ENCODE data around the genes CD4 and FOXJ2.

GRCh38 chr12:6779523-6780205, 7.3 kb downstream of the LAG3 start:
- PRO-cap: no peak

DNA sequence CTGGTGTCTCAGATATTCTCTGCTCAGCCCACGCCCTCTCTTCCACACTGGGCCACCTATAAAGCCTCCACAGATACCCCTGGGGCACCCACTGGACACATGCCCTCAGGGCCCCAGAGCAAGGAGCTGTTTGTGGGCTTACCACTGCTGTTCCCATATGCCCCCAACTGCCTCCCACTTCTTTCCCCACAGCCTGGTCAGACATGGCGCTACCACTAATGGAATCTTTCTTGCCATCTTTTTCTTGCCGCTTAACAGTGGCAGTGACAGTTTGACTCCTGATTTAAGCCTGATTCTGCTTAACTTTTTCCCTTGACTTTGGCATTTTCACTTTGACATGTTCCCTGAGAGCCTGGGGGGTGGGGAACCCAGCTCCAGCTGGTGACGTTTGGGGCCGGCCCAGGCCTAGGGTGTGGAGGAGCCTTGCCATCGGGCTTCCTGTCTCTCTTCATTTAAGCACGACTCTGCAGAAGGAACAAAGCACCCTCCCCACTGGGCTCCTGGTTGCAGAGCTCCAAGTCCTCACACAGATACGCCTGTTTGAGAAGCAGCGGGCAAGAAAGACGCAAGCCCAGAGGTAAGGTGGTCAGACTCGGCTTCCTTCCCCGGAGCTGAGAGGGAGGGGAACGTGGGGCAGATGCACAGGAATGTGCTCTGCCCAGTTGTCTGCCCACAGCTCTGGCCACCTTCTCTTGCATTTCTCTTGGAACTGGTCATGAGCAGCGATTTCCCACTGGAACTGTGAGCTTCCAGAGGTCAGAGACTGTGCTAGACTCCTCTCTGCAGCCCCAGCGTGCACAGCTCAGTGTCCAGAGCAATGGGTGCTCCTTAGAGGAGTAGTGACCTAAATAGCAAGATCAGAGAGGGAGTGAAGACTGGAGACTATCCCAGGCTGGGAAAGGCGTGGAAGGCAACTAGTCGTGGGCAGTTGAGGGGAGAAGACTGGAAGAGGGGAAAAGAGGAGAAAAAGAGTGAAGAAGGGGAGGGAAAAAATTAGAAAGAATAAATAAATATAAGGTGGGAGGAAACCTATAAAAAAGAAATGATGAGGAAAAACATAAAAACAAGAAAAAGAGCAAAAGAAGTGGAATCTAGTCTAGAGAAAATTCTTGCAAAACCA, at the start of gene CD4:
Gene CD4, plus strand, starts transcription at position 443 of the 1,120 bp plus-strand sequence.
- PRO-cap: no peak

DNA sequence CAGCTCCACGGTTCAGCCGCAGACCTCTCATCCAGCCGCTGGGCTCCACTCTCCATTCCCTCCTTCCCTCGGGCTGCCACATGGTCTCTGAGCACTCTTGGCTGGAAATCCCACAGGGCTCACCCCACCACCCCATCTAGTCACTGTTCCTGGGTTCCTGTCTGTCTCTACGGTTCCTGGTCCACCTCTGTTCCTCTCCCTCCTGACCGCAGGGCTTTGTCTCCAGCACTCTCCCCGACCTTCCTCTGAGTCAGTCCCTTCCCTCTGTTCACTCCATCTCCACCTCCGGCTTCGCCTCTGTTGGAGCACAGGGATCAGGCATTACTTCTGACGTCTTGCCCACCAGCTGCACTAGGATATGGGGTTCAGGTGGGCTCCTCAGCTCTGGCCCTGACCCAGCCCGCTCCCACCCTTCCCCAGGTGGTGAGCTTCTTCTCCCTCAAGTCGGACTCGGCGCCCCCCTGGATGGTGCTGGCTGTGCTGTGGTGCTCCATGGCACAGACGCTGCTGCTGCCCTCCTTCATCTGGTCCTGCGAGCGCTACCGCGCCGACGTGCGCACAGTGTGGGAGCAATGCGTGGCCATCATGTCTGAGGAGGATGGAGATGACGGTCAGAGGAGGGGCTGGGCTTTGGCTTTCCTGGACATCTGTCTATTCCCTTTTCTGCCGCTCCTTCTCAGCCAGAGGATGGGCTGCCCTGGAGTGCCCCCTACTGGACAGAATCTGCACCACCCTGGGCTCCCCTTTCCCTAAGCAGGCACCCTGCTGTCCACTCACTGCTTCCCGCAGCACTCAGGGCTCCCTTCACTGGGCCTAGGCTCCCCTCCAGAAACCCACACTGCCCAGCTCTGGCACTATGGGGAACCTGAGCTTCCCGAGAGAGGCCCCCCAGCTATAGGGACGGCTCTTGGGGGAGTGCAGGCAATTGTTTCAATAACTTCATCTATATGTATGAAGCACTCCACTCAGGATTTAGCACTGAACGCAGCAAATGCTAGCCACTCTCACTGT, 2.8 kb upstream of the P3H3 start:
- PRO-cap: no peak

DNA sequence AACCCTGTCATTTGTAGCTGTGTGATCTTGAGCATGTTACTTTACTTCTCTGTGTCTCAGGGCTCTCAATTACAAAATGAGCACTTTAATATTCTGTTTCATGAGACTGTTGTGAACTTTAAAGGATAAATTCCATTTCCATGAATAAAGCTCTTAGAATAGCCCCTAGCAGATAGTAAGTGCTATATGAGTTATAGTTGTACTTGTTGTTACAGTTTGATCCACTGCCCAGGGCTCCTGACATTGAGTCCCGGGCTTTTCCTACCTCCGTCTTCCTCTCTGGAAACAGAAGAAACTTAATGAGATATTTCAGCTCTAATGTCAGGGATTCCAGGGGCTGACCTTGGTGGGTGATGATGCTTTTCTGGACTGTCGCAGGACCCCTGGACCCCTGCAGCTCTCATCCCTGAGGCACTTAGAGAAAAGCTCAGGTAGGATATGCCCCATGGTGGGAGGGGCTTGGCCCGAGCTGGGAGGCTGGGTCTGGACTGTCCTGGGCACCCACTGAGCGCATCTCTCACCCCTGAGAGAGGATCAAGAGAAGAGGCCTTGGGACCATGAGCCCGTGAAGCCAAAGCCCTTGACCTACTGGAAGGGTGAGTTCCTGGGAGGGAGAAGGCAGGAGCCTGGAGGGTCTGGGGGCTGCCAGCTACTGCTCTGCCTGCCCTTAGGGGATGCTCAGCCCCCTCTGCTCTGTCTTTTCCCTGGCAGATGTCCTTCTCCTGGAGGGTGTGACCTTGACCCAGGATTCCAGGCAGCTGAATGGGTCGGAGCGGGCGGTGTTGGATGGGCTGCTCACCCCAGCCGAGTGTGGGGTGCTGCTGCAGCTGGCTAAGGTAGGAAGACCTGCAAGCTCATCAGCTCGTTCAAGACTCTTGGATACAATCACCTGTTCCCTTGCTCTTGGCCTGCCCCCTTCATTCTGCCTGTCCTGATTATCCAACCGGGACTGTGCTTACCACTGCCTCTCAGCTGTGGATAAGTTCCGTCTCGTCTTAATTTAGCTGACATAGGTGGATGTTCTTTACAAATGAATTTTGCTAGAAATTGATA, 5.3 kb downstream of the P3H3 start:
- PRO-cap: no peak

- PRO-cap: no peak
Measured at GRCh38 chr12:6852934-6853516, 1.1 kb downstream of the USP5 start.

- PRO-cap: no peak
Measured at GRCh38 chr12:6935346-6936015, 7.7 kb downstream of the ATN1 start.

DNA sequence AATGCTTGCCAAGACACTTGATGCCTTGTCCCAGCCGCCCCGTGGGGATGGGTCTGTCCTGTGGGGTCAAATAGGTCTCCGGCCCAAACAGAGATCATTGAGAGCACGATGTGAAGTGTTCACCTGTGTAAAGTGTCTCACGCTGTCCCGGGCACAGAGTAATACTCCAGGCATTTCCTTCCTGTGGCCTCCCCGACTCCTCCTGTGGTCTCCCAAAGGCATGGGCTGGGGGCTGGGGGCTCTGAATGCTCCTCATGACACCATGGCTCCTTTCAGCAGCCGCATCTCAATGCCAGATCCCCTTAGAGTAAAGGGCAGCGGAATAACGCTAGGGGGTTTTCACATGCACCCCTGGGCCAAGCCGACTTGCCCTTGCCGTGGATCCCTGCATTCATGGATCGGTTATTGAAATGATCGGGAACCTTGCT, 1.5 kb downstream of the PTPN6 start:
- PRO-cap: no peak

- PRO-cap: no peak
Measured at GRCh38 chr12:6956952-6957648, 5.9 kb downstream of the PTPN6 start.

- PRO-cap: no peak
Measured at GRCh38 chr12:7101719-7102244, 7.2 kb downstream of the C1RL start.

DNA sequence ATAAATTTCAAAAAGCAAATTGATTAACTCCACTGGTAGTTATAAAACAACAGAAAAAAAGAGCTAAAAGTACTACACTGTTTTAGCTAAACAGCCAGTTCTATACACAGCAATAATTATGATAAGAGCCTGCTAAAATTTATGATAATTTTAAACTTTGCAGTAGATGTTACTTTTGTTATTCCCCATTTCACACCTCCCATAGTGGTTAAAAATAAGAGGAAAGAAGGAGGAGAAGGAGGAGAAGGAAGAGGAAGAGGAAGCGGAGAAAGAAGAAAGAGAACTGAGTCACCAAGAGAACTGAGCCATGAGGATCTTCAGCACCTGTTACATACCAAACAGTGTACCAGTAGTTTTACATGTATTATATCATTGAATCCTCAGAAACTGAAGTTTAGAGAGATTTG, 4.0 kb downstream of the CD163 start:
- PRO-cap: no peak

GRCh38 chr12:7512651-7512955, 9.0 kb upstream of the CD163 start:
- PRO-cap: no peak

DNA sequence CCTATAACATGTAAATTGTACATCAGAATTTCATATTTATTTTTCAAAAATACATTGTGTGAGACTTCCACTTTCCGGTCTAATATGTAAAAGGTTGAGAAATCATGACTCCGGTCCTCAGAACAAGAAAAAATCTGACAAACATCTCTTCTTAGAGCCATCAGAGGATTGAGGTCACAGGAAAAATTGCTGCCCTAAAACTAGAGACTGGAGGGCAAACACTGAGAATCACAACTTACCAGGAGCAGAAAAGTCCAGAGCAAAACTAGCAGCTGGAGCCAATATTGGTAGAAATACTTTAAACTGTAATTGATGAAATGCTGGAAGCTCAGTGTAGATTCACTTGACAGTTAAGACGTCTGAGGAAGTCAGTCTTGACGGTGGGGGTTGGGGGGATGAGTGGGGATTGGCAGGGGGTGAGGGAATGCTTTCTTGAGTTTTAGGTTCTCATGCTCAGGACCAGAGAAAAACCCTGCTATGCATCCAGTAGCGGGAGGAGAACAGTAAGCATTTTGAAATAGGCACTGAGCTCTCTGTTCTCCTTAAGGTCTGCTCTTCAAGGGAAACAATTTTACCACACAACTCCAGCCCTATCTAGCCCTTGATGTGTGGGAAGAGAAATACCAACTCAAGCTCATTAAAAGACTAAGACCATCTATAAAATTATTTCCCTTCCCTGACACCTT, 71.5 kb upstream of the CD163 start:
- PRO-cap: no peak

GRCh38 chr12:7751502-7752063, 4.4 kb upstream of the CLEC4C start:
- PRO-cap: no peak

- PRO-cap: no peak
Measured at GRCh38 chr12:7787440-7788023, 1.7 kb upstream of the NANOG start.

DNA sequence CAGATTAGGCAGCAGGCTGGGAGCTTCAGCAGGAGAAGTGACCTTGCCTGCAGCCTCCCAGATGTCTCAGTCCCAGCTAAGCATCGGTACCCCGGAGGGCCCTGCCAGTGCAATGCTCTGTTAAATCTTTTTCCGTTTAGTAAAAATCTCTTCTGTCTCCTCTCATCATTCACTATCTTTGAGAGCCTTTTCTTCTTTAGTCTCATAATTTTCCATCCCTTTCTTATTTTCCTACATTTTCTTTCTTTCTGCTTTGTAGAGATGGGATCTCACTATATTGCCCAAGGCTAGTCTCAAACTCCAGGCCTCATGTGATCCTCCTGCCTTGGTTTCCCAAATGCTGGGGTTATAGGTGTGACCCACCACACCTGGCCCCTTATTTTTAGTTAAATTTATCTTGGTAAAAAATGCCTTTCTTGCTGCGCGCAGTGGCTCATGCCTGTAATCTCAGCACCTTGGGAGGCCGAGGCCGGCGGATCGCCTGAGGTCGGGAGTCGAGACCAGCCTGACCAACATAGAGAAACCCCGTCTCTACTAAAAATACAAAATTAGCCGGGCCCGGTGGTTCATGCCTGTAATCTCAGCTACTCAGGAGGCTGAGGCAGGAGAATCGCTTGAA, 1.1 kb downstream of the SLC2A3 start:
- PRO-cap: no peak

GRCh38 chr12:7994422-7995272, 37.9 kb upstream of the FOXJ2 start:
- PRO-cap: no peak

GRCh38 chr12:8026734-8027414, 5.6 kb upstream of the FOXJ2 start:
- PRO-cap: bidirectional peak, plus-strand start at chr12:8026838, minus-strand start at chr12:8026558; bidirectional peak, plus-strand start at chr12:8027114, minus-strand start at chr12:8027122

DNA sequence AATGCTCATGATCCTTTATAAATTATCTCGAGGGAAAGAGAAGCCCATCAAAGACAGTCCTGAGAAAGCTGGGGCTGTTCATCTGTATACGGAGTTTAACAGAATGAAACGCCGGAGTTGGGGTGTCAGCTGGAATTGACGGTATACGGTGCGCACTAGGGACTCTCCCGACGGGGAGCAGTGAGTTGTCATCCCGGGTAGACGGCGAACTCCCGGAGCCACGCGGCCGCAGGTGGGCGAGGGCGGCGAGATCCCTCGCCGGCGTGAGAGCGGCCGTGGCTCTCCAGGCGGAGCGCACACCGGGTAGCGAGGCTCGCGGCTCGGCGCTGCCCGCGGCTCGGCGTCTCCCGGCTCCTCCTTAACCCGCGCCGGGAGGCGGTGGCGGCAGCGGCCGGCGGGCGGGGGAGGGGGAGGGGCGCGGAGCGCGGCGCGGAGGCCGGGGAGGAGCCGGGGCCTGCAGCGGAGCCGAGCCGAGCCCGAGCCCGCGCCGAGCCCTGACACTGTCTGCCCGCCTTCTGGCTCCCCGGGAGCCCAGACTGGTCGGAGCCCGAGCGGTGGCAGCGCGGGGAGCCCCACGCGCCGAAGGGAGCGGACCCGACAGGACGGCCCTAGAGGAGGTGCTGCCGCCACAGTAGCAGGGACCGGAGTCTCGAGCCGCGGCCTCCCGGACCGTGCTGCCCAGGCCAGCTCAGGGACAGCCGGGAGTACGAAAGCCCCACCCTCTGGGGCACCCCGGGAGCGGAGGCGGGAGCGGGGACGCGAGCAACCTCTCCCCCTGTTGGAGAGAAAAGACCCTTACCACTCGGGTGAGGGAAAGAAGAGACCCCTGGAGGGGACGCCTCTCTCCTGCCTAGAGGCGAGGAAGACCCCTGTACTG, at the start of gene FOXJ2:
Gene FOXJ2, plus strand, starts transcription at position 457 of the 877 bp plus-strand sequence.
- PRO-cap: unidirectional peak, plus-strand start at position 500 of the sequence

DNA sequence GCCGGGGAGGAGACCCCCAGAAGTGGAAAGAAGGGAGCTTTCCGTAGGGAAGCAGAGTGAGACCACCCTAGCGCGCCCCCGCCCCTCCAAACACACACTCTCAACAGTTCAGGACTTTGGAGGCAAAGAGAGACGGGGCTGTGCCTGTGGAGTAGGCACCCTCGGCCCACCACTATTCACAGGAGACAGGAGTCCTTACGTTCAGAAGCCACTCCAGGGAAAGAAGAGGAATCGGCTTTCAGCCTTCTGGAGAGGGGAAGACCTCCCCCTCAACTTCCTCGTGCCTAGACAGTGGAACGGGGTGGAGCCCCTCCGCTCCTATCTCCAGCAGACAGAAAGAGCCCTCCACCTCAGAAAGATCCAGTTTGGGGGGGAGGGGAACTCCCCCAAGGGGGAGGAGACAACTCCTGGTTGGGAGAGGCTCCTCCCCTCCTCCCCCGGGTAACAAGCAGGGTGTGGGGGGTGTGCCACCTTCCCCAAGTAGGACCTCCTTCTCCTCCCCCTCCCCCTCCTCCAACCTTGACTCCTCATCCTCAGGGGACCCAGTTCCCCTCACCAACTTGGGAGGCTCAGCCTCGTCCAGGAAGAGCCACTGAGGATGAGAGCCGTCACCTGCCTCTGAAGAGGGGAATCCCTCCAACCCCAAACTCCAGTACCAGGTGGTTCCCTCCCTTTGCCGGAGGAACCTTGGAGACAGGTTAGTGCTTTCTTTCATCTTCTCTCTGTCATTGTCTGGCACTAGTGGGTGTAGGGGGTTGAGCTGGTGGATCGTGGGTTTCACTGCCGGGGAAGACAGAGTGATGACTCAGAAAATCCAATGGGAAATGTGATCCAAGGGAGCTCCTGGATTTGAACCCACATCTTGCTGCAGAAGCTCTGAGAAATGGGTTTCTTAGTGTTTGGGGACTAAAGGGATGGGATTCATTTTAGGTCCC, 888 bp downstream of the FOXJ2 start:
- PRO-cap: no peak

DNA sequence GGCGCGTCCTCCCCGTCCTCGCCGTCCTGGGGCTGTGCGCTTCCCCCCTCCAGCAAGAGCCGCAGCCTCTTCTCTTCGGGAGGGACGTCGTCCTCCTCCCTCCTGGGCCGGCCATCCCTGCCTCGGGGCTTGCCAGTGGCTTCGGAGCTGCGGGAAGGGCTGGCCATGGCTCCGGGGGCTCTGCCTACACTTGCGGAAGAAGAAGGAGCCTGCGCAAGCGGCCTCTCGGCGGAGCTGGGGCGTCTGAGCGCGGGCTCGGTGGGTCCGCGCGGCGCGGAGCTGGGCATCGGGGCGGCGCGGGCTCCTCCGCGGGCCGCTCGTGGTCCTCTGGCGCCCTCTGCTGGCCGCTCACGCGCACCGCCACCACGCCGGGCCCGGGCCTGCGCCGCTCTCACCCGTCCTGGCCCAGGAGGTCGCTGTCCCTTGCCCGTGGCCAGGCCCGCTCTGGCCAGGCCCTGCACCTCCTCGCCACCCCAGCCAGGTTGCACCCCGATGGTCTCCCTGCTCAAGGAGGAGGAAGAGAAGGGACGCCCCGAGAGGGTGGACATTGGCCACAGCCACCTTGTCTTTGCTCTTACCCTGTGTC, 59.2 kb upstream of the CLEC6A start:
- PRO-cap: no peak